Ascending aorta (tissue), 1 donor: ENCODE data around the gene HSD17B10.

- PRO-cap = unidirectional peak, plus-strand start at chrX:53081145
These were observed 1.4 kb upstream of the TSPYL2 start for GRCh38 chrX:53080604-53081396.

GRCh38 chrX:53116030-53116641 is 22.2 kb downstream of the KANTR start:
- PRO-cap = no peak

GRCh38 chrX:53145380-53146609 is 51.9 kb downstream of the KANTR start:
- PRO-cap = no peak

GRCh38 chrX:53201401-53201666 is 23.7 kb downstream of the KDM5C start:
- PRO-cap = no peak

DNA sequence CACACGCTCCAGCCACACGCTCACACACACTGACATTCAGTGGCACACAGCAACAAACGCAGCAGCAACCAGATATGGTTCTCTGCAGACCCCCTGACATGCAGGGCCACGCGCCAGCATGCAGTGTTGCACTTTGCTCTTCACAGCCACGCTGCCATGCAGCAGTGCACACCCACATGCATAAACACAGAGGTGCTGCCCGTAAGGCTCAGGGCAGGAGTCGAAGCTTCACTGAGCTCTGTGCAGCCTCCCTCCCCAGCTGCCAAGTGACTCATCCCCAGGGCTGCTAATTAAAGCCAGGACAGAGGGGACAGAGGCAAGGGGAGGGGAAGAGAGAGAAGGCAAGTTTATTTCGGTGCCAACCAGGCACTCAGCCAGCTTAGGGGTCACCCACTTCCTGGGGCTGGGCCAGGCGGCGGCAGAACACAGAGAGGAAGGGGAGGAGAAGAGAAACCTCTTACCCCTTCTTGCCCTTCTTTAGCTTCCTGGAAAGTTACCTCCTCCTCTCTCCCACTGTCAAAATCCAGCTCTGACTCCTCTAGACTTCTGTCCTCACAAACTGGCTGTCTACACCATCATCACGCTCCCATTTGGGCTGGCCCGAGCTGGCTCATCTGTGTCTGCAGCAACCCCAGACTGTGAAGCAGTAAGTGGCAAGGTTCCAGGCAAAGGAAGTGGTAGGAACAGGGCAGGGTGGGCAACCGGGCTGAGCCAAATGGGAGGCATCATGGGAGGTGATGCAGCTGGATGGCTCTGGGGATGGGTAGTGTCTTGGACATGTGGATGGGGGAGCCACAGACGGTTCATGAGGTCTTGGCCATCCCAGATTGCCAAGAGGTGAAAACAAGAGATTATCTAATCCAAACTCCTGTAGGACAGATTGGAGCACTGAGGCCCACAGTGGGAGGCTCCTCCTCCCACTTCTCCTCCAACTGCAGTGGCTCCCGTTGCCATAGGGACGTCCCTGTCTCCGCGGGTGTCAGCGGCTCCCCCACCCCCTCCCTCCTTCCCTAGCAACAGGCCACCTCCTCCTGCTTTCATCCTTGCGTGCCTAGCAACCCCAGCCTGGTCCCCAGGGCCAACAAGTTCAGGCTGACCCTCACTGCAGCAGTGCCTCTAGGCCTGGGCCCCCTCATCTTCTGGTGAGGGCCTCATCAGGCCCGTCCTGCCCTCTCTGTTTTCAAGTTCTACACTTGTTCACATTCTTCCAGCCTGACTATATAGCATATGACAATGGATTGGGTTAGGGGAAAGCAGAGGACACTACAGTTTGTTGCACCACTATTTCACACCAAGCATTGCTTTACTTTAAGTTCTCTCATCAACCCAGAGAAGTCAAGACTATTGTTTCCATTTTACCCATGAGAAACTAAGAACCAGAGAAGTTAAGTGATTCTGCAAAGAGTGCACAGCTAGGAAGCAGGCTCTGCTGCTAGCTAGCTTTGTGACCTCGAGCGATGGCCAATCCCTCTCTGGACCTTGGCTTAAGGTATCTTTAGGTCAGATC is 33.2 kb downstream of the IQSEC2 start:
- PRO-cap = no peak

- PRO-cap = no peak
These were observed 9.4 kb downstream of the SMC1A start for GRCh38 chrX:53412802-53413644.

- PRO-cap = no peak
These were observed 7.6 kb downstream of the SMC1A start for GRCh38 chrX:53414660-53415371.

DNA sequence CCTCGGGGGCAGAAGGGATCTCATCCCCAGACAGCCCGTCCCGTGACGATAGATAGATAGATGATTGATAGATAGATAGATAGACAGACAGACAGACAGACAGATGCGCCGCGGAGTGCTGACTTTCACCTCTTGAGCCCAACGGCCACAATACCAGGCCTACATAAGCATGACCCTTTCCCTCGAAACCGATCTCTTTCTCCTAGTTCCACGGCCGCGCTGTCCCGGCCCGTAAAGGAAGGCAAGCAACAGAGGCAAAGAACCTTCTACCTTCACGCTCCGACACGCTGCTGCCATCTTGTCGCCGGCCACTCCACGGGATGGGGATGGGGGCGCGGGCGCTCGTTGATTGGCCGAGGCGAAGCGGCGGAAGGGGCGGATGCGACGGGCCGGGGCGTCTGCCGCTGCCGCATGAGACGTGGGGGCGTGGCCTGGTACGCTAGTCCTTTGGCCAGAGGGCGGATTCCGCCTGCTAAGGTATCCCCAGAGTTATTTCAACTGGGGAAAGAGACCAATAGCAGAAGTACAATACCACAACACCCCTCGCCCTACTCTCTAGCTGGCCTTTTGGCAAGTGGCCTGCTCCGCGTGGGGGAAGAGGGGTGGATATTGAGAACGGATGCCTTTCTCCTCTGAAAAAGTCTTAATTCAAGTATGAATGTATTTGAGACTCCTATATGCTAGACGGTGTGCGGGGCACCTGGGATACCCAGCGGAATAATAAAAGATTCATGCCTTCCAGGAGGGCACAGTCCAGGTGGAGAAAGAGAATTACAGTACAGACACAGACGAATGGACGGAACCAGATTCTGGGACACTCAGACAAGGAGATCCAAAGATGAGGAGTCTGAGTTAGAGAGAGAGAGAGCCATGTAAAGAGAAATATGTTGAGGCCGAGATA is at the start of gene HSD17B10:
Gene HSD17B10, minus strand, starts transcription at position 322 of the 901 bp plus-strand sequence.
- PRO-cap = unidirectional peak, minus-strand start at position 322 of the sequence

DNA sequence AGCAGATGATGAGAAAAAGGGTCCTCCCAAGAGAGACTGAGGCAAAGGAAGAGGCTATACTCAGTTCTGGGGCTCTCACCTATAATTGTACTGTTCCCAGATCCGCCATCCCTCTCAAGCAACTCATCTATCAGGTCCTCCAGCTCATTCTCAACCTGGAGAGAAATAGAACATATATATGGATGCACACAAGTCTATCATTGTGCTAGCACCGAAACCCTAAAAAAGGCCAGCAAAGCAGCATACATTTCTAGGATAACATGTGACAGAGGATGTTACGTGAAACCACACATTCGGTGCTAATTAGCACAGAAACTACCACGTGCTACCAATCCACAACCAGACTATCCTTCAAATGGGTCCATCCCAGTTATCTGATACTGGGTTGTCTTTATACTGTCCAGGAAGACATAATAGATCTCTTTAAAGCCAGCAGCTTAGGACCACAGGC is 122.8 kb downstream of the HUWE1 start:
- PRO-cap = no peak

DNA sequence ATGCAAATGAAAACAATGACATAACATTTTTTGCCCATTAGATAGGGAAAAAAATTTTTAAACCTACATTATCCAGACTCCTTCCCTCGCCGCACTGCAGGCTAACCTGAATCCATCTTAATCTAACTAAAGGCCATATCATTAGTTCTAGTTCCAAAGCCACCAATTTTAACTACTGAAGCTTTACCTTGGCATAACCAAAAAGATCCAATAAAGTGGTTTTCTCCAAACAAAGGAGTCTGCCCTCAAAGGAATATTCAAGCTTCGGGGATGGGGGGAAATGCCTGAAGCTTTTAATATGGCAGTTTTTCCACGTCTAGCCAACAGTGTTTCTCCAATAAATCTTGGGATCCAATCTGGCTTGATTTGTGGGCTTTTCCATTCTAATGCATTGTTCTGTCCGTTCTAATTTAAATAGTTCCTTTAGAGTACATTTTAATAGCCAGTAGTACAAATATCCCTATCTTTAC is 1.8 kb downstream of the HUWE1 start:
- PRO-cap = no peak

DNA sequence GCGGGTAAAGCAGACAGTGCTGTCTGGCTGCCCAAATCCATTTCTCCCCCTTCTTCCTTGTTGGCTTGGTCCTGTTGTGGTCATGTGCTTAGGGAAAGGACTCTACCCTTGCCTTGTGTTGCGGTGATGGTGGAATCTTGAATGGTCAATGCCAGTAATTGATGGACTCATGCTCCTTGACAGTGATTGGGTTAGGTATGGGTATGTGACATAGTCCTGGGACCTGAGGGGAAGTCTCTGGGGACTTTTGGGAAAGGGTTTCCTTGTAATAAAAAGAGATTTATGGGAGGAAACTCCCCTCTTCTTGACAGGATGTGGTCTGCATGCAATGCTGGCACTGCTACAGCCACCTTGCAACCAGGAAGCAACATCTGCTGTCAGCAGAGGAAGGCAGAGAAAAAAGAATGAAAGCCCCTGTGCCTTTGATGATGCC is 29.9 kb upstream of the HUWE1 start:
- PRO-cap = no peak

DNA sequence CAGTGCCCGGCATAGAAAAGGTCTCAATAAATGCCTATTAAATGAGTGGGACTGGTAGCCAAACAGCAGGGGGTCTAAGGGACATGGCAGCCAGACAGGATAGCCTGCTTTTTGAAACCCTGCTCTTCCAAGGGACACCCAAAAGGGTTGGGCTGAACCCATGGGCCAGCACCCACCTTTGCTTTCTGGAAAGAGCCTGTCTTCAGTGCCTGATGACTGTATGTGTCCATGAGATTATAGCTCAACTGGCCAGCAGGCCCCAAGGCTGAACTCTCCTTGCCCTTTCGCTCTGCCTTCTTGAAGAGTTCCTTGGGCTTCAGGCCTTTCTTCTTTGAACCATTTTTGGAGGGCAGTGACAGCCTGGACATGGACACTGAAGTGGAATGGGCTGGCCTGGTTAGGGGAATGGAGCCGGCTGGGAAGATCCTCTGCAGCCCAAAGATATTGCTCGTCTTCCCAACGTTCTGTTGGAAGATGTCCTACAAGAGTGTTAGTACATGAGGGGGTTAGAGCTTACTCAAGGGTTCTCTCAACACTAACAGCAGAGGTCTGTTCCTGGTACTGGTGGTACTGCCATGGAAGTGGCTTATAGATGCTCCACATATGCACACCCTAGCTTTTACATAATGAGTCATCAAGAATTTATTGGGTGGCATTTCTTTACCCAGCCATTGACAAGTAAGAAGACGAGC is 50.7 kb downstream of the PHF8 start:
- PRO-cap = no peak

- PRO-cap = no peak
These were observed 1.6 kb downstream of the PHF8 start for GRCh38 chrX:54042425-54043273.

DNA sequence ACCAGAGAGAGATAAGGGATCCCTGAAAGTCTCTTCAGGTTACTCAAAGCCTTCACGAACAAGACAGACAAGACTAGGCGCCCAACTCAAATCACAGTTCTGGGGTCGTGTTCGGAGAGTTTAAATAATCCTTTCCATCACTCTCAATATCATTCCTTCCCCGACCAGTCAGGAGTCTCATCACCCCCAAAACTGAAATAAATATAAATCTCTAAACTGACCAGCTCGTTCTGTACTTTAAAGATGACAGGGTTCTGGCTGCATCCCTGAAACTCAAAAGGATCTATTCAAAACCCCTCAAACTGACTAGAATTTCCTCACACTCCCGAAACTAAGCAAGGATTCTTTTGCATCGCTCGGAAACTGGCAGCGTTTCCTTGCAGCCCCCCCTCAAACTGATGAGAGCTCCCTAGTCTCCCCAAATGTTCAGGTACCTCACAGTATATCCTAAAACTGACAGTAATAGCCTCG is 964 bp downstream of the PHF8 start:
- PRO-cap = no peak

- PRO-cap = no peak
These were observed 10.0 kb downstream of the GNL3L start for GRCh38 chrX:54539936-54540499.

DNA sequence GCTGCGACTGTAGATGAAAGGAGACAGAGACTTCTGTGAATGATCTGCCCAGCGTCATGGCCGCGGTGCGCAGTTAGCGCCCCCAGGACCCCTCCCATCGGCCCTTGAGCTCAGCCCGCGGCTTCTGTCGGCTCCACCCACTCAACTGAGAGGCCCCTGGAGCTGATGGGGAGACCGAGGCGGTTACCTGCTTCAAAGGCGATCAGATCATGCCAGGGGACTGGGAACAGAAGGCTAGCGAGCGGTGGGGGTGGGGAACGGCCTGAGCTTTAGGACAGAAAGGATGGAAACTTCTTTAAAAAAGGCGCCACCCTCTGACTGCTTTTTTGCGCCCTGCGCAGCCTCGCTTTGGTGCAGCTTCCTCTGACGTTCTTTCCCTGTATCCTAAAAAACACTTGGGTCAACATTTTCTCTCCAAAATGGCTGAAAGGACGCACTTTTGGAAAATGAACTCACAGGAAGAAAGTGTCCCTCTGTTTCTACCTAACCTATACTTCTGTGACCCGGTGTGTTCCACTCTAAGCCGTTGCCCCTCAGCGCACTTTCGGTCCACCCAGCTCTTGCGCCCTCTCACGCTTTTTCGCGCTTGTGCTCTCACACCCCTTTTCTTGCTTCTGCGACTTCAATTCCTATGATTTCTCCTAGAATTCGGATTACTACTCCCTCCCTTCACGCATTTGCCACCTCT is 522 bp downstream of the USP51 start:
- PRO-cap = bidirectional peak, plus-strand start at position 406 of the sequence, minus-strand start at position 271 of the sequence

GRCh38 chrX:55937316-55938205 is 220.0 kb downstream of the RRAGB start:
- PRO-cap = no peak

- PRO-cap = no peak
These were observed 734 bp downstream of the KLF8 start for GRCh38 chrX:56232586-56233594.

- PRO-cap = no peak
These were observed 34.8 kb downstream of the NBDY start for GRCh38 chrX:56763857-56764180.

DNA sequence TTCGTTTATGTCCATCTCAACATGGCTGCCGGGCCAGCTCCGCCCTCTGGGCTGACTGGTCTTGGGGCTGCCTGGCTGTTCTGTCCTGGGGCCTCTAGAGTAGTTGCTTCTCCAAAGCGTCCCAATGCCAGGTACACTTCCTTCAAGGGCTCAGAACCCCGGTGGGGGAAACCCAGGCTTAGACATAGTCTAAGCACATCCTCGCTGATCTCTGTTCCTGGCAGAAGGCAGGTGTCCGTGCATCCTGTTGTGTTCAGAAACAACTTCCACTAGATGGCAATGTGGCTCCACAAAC is 35.2 kb downstream of the NBDY start:
- PRO-cap = no peak